Esophagus muscularis mucosa (tissue), 4 donors: ENCODE measurements around the gene HNRNPA0.

DNA sequence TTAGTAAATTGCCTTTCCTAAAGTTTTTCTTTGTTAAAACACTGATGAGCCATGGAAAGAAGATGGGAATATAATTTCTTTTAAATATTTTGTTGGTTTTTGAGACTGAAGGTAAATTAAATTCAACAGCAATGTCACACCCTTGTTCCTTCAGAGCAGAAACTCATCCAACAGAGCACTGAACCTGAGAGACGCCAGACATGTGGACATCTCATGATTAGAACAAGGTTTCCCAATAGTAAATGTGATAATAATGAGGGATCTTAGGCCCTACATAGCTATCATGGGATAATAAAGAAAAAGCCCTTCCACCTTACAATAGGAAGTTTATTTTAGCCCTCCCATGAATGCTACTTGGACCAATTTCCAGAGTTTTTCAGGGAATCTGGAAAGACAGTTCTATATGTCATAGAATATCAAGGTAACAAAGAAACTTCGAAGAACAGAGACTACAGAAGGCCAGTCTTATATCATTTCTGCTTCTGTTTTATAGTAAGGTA is 298.4 kb upstream of the TRPC7 start:
- PRO-cap = no peak
- RAMPAGE, long total RNA, 4 experiments = no peak in any of the 4 experiments

DNA sequence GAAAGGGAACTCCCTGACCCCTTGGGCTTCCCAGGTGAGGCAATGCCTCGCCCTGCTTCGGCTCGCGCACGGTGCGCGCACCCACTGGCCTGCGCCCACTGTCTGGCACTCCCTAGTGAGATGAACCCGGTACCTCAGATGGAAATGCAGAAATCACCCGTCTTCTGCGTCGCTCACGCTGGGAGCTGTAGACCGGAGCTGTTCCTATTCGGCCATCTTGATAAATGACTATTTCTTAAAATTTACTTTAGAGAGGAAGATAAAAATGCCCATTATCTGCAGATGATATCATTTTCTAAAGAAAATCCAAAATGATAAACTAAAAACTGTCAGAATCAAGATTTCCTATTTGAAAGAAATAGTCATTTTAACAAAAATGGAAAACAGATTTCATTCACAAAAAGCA is 448.7 kb downstream of the SPOCK1 start:
- PRO-cap = no peak
- RAMPAGE, long total RNA, 4 experiments = no peak in any of the 4 experiments

DNA sequence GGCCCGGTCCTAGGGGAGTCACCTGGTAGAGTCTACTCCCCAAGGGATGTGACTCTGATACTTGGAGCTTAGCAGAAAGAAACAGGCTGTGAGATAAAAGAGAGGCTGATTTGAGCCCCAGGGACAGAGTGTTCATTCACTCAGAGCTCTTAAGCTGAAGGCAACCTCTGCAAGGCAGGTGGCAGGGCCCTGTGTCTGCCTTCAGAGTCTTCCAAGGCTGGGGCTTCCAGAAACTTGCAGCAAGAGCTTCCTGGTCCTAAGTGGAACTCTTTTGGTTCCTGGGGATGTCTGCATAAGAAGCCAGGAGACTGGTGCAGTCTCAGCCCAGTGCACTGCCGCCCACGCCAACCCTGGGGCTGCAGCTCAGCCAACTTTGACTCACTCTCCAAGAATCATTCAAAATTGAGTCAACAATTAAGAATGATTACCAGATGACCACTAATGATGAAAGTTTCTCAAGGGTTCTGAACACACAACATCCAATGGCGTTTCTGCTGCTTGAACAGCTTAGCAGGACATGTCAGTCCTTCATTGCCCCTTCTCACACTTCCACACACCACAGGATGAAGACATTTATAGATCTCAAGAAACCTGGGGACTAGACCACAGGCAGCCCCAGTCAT is 356.5 kb downstream of the SPOCK1 start:
- PRO-cap = bidirectional peak, plus-strand start at position 475 of the sequence, minus-strand start at position 294 of the sequence
- RAMPAGE, long total RNA, 4 experiments = no peak in any of the 4 experiments

DNA sequence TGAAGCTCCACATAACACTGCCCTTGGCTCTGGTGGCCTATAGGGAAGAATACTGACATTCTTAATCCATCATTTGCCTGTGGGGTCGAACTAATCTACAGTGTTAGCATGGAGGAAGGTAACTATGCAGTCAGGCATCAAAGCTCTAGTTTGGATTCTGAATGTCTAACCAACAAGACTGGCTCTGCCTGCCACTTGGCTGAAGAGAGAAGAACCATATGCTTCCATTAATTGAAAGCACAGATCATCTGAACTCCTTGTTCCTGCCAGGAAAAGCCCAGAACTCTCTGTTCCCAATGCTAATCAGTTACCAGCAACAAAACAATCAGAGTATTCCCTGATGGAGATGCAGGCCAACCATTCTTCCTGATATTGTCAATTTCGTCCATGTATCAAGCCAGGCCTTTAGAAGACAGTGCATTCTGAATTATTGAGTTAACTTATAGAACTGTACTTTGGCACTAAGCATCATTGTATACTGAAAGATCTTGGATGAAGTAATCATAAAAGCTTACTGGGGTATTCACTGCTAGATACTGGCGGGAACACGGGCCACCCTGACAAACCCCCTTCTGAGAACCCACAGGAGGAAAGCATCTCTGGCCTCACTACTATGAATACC is 244.4 kb downstream of the SPOCK1 start:
- PRO-cap = bidirectional peak, plus-strand start at position 333 of the sequence, minus-strand start at position 159 of the sequence
- RAMPAGE, long total RNA, 4 experiments = no peak in any of the 4 experiments

DNA sequence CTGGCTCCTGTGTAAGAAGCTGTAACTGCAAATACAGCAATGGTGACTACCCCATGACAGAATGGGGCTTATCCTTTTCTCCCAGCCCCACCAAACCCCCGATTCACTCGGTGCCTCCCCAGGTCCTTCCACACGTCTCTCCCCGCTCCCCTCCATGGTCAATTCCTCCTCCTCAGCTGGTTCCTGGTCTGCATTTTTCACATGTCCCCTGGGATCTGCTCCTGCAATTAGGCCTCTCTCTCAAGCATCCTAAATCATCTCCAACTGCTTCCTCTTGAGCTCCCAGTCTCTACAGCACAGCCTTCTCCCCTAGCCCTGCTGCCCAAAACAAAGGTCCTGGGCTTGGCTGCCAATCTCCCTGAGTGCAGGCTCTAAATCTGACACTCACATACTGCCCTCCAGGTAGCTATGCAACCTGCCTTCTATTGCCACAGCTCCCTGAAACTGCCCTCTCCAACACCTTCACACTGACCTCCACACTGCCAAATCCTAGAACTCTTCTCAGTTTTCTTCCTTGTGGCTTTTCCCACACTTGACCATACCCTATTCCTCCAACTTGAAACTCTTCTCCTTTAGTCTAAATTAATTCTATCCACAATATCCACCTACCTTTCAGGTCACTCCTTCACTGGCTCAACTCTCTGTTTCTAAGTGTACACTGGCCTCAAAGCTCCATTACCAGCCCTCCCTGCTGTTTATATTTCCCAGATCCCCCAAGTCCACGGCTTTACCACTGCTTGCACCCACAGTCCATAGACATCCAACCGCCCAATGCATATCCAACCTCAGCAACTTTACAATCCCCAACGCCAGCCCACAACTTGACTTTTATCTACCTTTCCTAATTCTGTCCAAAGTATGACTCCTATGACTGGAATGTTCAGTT is 107.4 kb downstream of the SPOCK1 start:
- PRO-cap = no peak
- RAMPAGE, long total RNA, 4 experiments = no peak in any of the 4 experiments

DNA sequence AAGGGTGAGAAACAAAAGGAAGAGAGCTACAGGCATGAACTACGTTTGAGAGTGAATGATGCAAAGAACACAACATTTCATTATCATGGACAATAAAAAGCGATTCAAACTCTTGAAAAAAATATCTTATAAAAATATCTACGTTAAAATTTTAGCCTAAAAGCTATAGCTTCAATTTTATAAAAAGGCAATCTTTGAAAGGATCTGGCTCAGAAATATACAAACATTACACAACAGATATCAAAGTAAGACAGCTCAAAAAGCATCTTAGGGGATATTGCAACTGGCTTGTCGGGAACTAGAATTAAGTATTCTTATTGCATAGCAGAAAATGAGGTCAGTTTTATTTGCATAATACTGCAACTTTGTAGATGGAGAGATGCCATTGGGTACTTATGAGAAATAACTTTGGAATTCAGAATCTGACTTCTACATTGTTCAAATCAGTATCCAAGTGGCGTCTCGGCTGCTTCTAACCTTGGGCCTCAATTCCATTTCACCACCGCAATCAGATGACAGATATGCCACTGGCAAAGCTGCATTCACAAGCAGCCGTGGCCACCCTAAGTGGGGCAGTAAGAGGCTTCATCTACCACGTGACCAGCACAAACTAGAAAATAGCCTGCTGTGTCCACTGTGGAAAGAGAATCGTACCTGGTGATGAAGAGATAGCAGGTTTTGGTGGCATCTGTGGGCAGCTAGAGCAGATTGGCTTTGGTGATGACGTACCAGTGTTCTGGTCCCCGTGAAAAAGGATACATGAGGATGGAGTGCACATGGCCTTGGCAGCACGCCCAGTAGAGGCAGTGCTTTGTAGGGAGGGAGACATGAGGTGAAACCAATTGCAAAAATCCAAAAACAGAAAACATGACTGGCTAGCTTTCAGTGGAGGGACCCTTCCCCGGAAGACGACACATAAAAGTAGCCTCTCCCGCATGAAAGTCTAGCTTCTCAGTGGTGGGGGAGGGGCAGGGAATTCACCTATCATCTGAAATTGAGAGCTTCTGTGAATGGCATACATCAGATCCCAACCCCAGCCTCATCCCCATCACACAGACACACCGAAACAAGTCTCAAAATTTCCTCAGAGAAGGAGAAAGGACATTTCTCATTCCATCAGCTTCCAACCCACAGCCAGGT is 116.6 kb downstream of the KLHL3 start:
- PRO-cap = no peak
- RAMPAGE, long total RNA, 4 experiments = no peak in any of the 4 experiments

- PRO-cap = no peak
- RAMPAGE, long total RNA, 4 experiments = no peak in any of the 4 experiments
Measured at GRCh38 chr5:137695817-137696486, 39.9 kb downstream of the KLHL3 start.

GRCh38 chr5:137754255-137755172 is at the start of gene HNRNPA0:
Gene HNRNPA0, minus strand, starts transcription at chr5:137754363.
- PRO-cap = bidirectional peak, plus-strand start at chr5:137754519, minus-strand start at chr5:137754357; bidirectional peak, plus-strand start at chr5:137754787, minus-strand start at chr5:137754688
- RAMPAGE, long total RNA, 4 experiments = start-site peak on the minus strand in 2 of 4 experiments, at chr5:137754340-137754358 at its widest, 113 to 165 reads per replicate

DNA sequence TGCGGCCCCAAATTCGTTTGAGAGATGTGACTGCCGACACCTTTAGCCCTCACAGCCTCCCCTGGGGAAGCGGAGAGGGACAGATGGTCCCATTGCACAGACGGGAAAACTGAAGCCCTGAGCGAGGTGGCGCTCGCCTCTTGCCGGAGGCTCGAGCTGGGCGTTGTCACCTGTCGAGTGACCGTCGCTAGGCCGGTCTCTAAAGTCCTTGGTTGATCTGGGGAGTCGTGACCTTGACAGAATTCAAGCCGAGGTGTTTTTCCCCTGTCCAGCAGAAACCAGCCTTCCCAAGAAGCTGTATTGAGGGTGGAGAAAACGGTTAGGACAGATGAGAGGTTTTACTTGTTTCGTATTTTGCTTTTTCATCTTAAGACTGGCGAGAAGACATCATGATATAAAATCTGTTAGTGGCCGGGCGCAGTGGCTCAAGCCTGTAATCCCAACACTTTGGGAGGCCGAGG is 367 bp downstream of the PKD2L2 start:
- PRO-cap = no peak
- RAMPAGE, long total RNA, 4 experiments = no peak in any of the 4 experiments

DNA sequence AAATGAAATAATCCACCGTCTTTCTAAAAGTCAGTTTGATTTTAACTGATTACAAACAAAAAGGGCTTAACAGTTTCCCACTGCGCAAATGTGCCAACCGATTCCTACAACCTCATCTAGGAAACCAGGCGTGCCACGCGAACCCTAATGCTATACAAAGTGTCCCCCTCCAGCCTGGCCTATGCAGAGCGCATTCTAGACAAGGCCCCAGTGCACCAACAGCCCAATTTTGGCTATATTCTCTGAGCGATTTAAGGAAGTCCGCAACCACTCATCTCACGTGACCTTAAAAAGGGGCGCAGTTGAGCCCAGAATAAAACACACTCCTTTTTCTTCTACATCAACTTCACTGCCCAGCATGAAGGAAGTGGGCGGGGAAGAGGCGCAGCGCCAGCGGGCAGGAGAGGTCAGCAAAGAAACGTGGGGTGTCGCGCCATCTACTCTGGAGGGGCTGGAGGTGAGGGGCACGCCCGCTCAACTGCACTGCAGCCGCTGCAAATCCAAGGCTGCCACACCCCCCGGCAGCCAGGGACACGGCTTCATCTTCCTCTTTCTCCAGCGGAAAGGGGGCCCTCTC is 746 bp downstream of the FAM13B start:
- PRO-cap = bidirectional peak, plus-strand start at position 413 of the sequence, minus-strand start at position 231 of the sequence
- RAMPAGE, long total RNA, 4 experiments = no peak in any of the 4 experiments

- PRO-cap = no peak
- RAMPAGE, long total RNA, 4 experiments = no peak in any of the 4 experiments
Measured at GRCh38 chr5:138338854-138340001, 1.2 kb downstream of the FAM53C start.

- PRO-cap = no peak
- RAMPAGE, long total RNA, 4 experiments = no peak in any of the 4 experiments
Measured at GRCh38 chr5:138423979-138424733, 14.7 kb upstream of the REEP2 start.

- PRO-cap = no peak
- RAMPAGE, long total RNA, 4 experiments = no peak in any of the 4 experiments
Measured at GRCh38 chr5:138461114-138461677, 4.1 kb upstream of the EGR1 start.

- PRO-cap = no peak
- RAMPAGE, long total RNA, 4 experiments = no peak in any of the 4 experiments
Measured at GRCh38 chr5:138467156-138467270, 1.7 kb downstream of the EGR1 start.

DNA sequence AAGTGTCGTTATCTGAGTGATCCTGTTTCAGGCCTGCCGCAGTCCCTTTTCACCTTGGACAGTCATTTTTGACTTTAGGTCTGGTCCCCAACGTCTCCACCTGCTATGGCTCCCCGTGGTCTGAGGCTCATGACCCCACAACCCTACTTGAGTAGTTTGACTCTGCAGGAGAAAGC is 27.4 kb downstream of the EGR1 start:
- PRO-cap = no peak
- RAMPAGE, long total RNA, 4 experiments = no peak in any of the 4 experiments

GRCh38 chr5:138505584-138506499 is 37.2 kb downstream of the ETF1 start:
- PRO-cap = no peak
- RAMPAGE, long total RNA, 4 experiments = no peak in any of the 4 experiments

- PRO-cap = no peak
- RAMPAGE, long total RNA, 4 experiments = start-site peak on the minus strand in 1 of 4 experiments, at chr5:138557422-138557484 at its widest, 99 reads per replicate
Measured at GRCh38 chr5:138557141-138557754, 14.2 kb upstream of the ETF1 start.

DNA sequence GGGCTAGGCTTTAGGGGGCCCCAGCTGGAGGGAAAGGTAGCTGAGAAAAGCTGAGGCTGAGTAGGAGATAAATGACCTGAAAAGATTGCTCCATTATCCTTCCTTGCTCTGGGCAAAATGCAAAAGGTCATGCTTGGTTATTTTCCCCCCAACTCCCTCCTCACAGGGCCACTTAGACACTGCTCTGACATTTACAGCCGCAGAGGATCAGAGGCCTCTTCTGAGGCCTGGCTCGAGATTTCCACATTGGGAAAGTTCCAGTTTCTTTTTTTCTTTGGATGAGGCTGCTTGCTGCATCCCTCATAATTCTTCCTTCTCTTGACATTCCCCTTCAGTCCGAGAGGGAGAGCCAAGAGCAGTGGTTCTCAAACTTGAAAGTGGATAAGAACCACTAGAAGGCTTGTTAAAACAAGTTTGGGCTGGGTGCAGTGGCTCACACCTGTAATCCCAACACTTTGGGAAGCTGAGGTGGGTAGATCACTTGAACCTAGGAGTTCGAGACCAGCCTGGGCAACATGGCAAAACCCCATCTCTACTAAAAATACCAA is 60.1 kb upstream of the HSPA9 start:
- PRO-cap = unidirectional peak, plus-strand start at position 334 of the sequence
- RAMPAGE, long total RNA, 4 experiments = no peak in any of the 4 experiments

- PRO-cap = no peak
- RAMPAGE, long total RNA, 4 experiments = no peak in any of the 4 experiments
Measured at GRCh38 chr5:138726934-138727359, 26.3 kb upstream of the CTNNA1 start.

GRCh38 chr5:138871461-138871948 is 3.6 kb downstream of the LRRTM2 start:
- PRO-cap = no peak
- RAMPAGE, long total RNA, 4 experiments = no peak in any of the 4 experiments